ENCODE data around the gene CDX2.

- RRBS = no CpG with 5 or more reads among the region's 3 CpGs
Observed at GRCh38 chr13:26412161-26412764, 145.2 kb upstream of the WASF3 start.

DNA sequence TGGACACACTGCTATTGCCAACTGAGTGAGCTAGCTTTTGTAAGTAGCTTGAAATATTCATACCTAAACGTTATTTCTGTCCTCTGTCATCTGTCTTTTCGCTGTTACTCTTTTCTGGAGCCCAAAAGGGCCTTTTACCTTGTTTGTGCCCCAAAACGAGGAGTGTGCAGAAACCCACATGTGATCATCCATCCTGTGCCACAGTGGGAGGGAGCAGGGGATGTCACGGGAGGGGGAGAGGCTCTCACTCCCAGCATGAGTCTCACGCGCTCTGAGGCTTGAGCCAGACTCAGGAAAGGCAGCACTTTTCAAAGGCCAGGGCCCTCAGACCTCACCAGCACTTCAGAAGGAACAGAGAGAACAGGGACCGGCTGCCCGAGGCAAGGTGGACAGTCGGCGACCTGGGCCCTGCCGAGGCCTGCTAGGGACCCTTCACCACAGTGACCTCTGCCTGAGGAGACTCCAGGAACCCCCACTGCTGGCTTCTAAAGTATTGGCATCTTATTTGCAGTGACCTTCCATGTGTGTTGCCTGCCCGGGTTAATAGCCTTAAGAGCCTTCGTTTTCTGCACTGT lies 71.7 kb upstream of the WASF3 start:
- RRBS = no CpG with 5 or more reads among the region's 13 CpGs

GRCh38 chr13:26561258-26561954 lies 3.9 kb downstream of the WASF3 start:
- RRBS = no CpG with 5 or more reads among the region's 5 CpGs

- RRBS = no CpG with 5 or more reads among the region's 56 CpGs
Observed at GRCh38 chr13:26759600-26760563, 704 bp downstream of the GPR12 start.

- RRBS = no CpG with 5 or more reads among the region's 14 CpGs
Observed at GRCh38 chr13:26977526-26978060, 194.0 kb downstream of the USP12 start.

DNA sequence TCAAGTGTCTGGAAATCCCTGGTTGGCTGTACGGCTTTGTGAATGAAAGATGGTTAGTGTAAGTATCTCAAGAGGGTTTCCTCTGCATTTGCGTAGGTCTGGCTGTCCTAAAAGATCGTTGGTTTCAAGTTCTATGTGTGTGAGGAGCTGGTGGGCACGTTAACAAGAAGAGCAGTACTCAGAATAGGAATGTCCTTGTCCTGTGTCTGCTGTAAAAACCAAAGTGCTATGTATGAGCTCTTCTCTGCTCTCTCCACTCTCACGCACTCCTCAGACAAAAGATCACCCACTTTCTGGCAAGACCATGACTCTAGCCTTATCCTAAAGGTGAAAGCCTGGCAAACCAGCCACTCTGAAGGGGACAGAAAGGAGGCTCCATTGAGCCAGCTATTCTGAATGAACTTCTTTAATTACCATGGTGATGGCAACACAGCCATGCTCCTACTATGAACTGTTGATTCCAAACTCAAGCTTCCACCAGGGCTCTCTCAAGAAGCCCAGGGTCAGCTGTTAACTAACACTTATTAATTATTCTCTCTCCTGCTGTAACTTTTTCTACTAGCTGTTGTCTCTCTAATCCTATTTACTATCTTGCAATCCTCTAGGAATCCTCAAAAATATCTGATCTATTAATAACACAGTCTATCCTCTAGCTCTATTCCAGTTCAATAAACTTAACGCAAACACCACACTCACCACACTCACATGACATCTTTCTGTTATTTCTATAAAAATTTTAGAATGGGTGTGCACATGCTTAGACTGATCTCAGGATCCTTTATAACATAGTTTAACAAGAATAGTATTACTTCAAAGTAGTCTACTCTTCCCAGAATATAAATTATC lies 38.8 kb downstream of the USP12 start:
- RRBS = no CpG with 5 or more reads among the region's 6 CpGs

- RRBS = no CpG with 5 or more reads among the region's 5 CpGs
Observed at GRCh38 chr13:27299051-27299304, 28.3 kb downstream of the RASL11A start.

GRCh38 chr13:27425608-27426638 lies 1.5 kb downstream of the GTF3A start:
- RRBS = 10% methylated on average over 3 of the region's 20 CpGs

- RRBS = no CpG with 5 or more reads among the region's 4 CpGs
Observed at GRCh38 chr13:27430133-27430872, 5.9 kb downstream of the GTF3A start.

GRCh38 chr13:27455648-27455898 lies 5.2 kb upstream of the MTIF3 start:
- RRBS = no CpG with 5 or more reads among the region's 7 CpGs

DNA sequence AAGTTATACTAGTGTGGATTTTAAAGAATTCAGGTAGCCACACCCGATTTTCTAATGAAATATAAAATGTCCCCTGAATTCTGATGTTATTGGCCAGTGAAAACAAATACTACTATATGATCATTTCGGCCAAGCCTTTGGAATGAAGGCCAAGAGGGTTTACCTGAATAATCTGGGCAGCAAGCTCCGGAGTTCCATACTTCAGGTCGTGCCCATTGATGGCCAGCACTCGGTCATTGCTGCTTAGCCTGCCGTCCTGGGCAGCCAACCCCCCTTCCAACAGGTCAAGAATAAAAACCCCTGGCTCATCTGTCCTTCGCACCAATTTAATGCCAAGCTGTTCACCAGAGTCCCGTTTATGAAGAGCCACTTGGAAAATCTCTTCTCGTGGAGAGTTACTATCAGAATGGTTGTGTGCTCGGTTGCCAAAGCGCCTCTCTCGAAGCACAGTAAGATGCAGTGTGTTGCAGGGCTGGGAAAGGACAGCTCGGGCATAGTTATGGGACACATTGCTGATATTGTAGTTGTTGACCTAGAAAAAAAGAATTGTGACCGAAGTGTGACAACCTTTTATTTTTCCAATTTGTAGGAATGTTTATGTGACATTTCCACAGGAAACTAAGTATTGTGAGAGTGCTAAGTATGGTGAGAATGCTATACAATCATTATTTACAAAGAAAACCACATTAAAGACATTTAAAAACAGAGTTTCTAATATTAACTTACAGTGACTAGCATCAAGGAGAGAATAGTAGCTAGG lies 57.9 kb downstream of the LNX2 start:
- RRBS = no CpG with 5 or more reads among the region's 14 CpGs

DNA sequence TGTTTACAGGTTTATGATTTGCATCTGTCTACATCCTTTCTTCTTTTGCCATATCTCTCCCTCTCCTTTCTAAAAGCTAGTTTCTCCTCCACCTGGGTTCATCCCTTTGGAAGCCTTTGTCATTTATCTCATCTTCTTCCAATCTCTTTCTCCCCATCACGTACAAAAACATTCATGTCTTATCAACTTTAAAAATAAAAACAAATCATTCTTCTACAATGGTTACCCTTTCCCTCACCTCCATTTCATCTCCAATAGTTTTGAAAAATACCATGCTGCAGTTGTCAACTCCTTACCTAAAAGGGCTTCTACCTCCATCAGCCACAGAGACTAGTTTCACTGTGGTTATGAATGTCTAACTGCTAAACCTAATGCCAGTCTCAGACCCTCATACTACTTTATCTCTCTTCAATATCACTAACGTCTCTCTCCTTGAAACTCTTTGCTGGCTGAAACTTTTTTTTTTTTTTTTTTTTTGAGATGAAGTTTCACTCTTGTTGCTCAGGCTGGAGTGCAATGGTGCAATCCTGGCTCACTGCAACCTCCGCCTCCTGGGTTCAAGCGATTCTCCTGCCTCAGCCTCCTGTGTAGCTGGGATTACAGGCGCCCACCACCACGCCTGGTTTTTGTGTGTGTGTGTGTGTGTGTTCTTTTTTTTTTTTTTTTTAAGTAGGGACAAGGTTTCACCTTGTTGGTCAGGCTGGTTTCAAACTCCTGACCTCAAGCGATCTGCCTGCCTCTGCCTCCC lies 27.0 kb downstream of the LNX2 start:
- RRBS = no CpG with 5 or more reads among the region's 7 CpGs

DNA sequence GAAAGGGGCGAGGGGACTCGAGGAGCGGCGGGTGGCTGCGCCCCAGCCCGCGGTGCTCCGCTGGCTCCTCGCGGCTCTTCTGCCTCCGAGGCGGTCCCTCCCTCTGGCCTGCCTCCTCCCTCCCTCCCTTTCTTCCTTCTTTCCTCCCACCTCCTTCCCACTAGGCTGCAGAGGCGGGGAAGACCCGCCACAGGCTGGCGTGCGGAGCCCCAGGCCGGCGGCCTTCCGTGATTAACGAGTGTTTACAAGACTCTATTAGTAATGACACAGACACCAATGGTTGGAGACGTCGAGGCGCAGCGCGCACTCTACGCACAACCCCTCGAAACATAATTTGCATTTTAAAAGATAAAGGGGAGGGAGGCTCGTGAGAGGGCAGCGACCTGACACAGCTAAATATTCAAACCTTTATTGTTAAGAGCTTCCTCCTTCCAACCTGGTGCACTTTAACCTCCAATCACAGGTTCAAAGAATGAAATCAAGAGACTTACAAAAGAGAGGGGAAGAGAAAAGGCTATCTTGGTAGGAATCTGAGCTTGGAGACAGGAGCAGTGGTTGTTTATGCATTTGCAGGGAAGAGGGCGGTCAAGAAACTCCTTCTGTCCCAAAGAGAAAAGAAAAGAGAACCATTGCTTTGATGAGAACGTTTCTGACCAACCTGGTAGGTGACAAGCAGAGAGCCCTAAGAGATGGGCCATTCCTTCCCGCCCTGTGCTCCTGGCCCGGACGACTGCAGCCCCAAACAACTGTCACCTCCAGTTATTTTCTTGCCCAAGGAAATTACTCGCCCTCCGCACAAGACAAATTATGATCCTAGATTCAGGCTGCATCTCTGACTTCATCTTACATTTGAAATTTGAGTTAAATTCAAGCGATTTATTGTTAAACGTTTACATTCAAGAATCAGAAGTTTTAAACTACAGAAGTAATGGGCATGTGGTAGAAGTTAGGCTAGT lies at the start of gene CDX2:
CDX2 (minus strand) TSS at position 233 of the 956 bp plus-strand sequence.
- RRBS = no CpG with 5 or more reads among the region's 38 CpGs

DNA sequence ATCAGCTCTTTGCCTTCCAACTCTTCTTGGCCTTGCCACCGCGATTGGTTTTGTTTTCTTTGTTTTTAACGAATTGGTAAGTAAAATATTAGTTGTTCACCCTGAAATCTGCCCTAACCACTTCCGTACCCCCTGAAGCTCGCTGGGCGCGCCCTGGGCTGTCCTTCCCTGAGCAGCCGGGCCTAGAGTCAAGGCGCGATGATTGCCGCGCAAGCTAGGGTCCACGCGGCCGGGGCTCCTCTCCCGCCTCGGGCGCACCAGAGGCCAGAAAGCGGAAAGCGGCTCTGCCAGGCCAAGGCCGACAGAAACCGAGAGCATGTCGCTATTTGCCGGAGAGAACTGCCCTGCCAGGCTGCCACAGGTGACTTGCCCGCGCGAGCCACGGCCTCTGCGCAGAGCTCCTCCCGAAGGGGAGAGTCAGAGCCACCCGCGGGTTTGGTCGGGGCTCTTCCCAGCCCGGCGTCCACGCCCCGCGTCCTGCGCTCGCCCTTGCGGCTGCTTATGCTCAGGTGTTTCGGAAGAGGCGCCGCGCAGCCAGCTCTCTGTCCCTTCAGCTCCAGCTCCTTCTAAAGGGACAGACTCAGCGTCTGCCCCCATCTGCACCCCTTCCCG lies 6.6 kb upstream of the CDX2 start:
- RRBS = 3% methylated on average over 15 of the region's 47 CpGs

DNA sequence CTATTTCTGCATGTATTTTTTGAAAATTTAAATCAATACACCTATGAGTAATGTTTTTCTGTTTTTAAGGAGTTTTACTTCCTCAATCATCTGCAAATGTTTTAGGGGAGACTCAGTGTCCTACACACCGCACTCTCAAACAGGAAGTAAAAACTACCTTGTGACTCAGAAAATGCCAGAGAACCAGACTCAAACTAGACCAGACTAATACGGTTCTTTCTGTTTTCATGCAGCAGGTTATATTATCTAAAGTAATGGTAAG lies 52.6 kb downstream of the FLT3 start:
- RRBS = no CpG with 5 or more reads among the region's 2 CpGs

DNA sequence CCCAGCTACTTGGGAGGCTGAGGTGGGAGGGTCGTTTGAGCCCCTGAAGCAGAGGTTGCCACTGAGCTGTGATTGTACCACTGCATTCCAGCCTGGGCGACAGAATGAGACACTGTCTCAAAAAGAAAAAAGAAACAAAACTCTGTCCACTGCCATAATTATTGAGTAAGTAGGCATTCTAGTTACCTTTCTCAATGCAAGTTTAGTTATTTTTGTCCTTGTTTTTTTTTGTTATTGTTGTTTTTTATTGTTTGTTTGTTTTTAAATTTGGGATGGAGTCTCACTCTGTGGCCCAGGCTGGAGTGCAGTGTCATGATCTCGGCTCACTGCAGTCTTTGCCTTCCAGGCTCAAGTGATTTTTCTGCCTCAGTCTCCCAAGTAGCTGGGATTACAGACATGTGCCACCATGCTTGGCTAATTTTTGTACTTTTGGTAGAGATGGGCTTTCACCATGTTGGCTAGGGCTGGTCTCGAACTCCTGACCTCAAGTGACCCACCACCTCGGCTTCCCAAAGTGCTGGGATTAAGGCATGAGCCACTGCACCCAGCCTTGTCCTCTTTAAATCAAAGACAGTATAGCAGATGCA lies 57.0 kb downstream of the PAN3 start:
- RRBS = no CpG with 5 or more reads among the region's 5 CpGs

GRCh38 chr13:28267137-28267480 lies 128.8 kb downstream of the PAN3 start:
- RRBS = no CpG with 5 or more reads among the region's 2 CpGs

DNA sequence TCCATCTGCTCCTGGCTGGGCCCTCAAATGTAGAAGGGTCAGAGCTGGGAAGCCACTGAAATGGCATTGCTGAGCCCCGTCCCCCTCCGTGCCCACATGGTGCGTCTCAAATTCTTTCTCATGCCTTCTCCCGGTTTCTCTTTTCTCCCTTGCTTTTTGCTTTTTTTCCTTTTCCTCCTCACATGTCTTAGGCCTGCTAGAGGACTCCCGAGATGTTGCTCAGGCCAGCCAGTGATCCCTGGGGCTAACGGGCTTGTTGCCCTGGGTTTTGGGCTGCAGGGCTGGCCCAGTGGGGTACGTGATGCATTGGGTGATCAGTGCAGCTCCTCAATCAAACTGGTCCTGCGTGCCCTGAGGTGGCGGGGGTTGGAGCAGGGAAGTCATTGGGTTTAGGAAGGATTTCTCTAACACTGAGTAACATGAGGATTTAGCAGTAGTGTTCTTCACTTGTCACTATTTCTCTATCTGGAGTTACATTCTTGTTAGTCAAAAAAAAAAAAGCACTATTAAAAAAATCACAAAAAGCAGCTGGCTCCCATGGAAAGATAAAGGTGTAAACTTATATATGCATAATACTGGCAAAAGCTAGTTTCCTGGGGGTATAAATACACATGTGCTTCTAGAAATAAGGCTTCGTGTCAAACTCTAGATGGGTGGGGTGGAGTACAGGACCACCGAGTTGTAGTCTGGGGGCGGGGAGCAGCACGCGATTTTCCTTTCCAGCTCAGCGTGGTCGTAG lies 164.3 kb downstream of the PAN3 start:
- RRBS = no CpG with 5 or more reads among the region's 16 CpGs

DNA sequence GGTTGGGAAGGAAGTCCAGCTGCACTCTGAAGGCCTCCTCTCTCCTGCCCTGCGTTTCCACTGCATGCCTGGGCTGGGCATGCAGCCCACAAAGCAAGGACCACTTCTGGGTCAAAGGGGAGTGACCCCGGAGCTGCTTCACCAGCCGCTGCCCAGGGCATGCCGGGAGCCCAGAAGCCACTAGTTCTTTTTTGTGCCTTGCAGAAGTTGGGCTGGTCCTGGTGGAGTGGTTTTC lies 166.7 kb downstream of the FLT1 start:
- RRBS = no CpG with 5 or more reads among the region's 4 CpGs

DNA sequence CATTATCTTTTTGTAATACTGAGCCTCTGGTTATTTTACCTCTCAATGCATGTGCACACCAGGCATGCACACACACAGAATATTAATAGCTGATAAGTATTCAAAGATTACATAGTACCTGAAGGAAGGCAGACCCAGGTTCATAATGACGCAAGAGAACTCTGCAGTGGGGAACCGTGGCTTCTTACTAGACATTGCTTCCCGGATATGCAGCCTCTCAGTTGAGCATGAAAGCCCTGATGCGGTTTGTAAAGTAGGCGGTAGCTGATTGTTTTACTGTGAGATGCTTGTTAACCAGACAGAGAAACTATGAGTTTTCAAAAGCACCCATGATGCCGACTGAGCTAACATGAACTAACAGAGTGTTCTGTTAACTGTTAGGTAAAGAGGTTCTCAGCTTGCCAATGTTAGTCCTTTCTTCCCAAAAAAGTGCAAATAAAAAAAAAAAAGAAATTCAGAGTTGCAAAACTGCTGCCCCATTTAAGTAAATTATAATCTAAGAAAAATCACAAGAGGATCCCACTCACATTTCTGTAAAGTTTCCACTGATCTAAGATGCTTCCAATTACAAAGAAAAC lies 2.3 kb downstream of the FLT1 start:
- RRBS = no CpG with 5 or more reads among the region's 6 CpGs

Data from hTERT-HM (cell line).